Occipital lobe (tissue), 2 donors: ENCODE results near the genes ZDHHC13 and HTATIP2.

- RAMPAGE, long total RNA: no peak
Measured at GRCh38 chr11:17356420-17357113, 5.0 kb downstream of the NCR3LG1 start.

DNA sequence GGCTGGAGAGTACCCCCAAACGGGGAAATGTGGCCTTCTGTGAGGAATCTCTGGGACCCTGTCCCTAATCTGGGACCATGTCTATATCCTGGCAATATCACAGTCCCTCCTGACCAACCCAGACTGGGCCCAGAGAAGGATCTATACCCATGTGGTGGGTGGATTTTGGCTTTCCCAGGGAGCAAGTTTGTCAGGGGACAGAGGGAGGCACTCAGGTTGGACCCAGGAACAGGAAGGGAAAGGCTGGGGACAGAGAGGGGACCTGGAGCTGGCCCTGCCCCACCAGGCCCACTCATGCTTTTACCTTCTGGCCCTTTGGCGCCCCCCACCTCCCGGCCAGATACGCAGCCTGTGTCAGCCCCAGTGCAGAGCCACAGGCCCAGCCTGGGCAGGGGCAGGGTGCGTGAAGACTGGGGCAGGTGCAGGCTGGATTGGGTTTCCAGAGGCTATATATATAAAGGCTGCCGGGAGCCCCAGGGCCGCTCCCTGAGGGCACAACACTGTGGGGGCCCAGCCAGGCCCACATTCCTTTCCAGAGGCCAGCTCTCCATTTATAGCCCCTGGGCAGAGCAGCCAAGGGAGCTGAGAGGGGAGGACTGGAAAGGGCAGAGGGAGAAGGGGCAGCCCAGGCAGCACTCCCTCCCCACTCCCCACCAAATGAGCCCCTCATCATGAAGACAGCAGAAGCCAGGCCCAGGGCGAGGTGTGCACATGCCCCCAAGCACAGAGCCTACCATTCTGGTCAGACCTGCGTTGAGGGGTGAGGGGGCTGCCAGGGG, 5.1 kb upstream of the MYOD1 start:
- RAMPAGE, long total RNA: no peak

GRCh38 chr11:17839367-17839898, 104.9 kb downstream of the KCNC1 start:
- RAMPAGE, long total RNA: no peak

DNA sequence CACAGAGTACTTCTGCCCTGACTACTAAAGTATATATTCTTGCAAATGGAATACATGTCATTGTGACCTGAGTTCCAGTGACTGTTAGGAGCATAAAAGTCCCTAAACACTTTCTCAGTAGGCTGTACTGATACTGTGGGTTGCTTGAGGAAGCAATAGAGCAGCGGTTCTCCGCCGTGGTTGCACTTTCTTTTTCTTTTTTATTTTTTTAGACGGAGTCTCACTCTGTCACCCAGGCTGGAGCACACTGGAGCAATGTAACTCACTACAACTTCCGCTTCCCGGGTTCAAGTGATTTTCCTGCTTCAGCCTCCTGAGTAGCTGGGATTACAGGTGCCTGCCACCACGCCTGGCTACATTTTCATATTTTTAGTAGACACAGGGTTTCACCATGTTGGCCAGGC, 2.1 kb downstream of the SAA2 start:
- RAMPAGE, long total RNA: no peak

DNA sequence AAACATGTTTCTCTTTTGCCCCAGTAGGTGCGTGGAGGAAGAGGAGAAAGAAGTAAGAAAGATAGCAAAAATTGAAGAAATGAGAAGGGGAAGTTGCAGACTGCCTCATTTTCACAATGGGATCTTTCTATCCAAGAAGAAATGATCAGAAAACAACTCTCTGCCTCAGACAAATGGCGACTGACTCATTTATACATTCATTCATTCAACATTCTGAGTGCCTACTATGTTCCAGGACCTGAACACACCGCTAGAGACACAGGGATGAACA, 379 bp downstream of the HPS5 start:
- RAMPAGE, long total RNA: no peak

GRCh38 chr11:18365702-18366246, 28.6 kb upstream of the LDHA start:
- RAMPAGE, long total RNA: no peak

GRCh38 chr11:18614654-18615026, 15.1 kb downstream of the MISFA start:
- RAMPAGE, long total RNA: no peak

GRCh38 chr11:18705536-18706732, 7.4 kb downstream of the TMEM86A start:
- RAMPAGE, long total RNA: no peak

GRCh38 chr11:19117047-19118157, at the start of gene ZDHHC13:
Gene ZDHHC13 (plus strand): TSS chr11:19117168.
- RAMPAGE, long total RNA: start-site peak on the plus strand at chr11:19117111-19117206, 728 and 546 reads in 2 replicates

DNA sequence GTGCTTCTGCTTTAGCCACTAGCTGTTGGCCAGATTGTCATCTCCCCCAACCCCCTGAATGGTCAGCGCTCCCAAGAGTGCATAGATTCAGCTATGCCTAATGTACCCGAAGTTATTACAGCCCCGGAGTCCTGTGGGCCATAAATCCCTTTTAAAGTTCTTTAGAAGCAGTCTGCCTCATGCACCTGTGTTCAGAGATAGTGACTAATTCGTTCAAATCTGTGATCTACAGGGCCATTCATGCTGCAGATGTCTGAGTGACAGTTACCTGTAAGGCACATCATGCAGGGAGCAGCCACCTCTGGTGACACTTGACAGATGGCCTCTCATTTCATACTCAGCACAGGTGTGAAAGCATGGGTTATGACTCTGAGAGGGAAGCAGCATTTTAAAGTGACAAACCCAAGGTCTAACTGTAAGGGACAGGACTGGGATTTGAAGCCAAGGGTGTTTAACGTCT, 2.4 kb upstream of the E2F8 start:
- RAMPAGE, long total RNA: no peak

DNA sequence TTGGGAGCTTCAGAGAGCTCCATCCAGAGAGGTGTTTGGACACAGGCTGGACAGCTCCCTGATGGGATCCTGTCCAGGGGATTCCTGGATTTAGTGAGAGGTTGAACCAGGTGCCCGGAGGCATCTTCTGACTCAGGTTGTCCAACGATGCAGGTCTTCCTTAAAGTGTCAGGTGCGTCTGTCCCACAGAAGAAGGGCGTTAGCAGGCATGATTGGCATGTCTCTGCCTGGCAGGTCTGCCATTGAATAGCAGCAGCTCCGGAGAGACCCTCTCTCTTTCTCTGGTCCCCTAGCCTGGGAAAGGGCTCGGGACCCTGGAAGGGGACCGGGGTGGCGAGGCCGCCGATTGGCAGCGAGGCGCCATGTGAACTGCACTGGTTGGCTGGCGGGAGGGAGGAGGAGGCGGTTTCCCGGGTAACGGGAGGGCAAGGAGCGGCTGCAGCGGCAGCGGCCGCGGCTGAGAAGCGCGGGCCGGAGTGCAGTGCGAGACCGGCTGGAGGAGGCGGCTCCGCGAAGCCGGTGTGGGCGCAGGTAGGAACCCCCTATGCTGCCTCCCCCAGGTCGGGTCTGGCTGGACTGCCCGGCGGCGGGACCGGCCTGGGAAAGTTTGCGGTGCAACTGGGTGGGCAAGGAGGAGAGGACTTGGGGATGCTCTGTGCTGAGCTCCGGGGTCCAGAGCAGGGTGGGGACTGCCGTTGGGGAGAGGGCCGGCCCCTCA, 104.2 kb upstream of the E2F8 start:
- RAMPAGE, long total RNA: no peak

DNA sequence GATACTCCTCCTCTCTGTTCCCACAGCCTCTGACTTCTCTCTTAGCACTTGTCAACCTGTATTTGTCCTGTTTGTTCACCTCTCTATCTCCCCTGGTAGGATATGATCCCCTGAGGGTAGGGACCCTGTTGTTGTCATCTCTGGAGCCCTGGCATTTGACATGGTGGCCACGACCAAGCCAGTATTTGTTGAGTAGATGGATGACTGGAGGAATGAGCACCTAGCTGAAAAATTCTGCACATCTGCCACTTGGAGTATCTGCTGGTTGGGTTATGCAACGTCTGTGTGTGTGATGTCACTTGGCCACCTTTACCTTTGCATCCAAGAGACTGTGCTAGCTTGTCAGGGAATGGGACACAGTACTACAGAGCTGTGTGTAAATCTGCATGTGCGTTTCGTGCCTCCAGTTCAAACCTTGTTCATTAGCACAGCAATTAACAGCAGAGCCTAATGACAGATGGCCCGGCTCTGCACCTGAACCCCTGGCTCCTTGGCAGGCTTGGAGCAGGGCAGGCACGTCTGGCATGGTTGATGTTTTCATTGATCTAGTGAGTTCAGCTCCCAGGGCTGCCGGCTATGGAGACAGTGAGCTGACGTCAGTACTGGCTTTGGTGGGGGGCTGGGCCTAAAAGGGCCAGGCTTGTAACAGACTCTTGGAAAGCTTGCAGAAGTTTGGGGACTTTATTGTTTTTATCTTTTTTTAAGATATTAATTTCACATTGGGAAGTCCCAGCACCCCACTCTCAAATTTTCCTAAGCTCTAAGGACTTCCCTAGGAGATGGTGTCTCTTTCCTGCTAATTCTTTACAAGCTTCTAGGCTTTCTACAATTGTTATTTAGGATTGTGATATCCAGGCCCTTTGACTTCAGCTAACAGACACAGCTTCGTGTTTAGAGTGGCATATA, 188.4 kb upstream of the NAV2 start:
- RAMPAGE, long total RNA: no peak

GRCh38 chr11:19555293-19555552, 157.4 kb upstream of the NAV2 start:
- RAMPAGE, long total RNA: no peak

- RAMPAGE, long total RNA: no peak
Measured at GRCh38 chr11:19730285-19730959, 17.8 kb downstream of the NAV2 start.

DNA sequence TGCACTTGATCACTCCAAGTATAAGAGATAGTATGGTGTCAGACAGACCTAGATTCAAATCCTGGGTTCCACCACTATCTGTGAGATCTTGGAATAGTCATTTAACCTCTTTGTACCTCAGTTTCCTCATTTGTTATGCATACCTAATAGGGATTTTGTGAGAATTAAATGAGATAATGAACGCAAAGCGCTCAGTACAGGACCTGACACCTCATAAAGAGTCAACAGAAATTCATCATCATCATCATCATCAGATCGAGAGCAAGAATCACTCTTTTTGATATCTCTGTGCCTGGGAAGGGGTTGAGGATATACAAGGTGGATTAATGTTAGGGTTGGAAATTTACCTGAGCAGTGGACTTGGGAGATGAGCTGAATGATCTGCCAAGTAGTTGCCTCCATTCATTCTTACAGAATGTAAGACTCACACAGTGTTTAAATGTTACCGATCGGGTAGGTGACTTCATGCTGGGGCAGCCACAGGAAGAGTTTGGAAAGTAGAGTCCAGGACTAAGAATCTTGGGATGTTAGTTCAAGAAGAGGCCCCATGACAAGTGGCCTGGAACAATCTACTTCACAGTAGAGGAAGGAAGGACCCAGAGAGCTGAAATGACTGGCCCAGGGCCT, 72.1 kb downstream of the NAV2 start:
- RAMPAGE, long total RNA: no peak

- RAMPAGE, long total RNA: no peak
Measured at GRCh38 chr11:19832916-19833115, 120.2 kb downstream of the NAV2 start.

- RAMPAGE, long total RNA: no peak
Measured at GRCh38 chr11:20000491-20001246, 159.6 kb downstream of the DBX1 start.

DNA sequence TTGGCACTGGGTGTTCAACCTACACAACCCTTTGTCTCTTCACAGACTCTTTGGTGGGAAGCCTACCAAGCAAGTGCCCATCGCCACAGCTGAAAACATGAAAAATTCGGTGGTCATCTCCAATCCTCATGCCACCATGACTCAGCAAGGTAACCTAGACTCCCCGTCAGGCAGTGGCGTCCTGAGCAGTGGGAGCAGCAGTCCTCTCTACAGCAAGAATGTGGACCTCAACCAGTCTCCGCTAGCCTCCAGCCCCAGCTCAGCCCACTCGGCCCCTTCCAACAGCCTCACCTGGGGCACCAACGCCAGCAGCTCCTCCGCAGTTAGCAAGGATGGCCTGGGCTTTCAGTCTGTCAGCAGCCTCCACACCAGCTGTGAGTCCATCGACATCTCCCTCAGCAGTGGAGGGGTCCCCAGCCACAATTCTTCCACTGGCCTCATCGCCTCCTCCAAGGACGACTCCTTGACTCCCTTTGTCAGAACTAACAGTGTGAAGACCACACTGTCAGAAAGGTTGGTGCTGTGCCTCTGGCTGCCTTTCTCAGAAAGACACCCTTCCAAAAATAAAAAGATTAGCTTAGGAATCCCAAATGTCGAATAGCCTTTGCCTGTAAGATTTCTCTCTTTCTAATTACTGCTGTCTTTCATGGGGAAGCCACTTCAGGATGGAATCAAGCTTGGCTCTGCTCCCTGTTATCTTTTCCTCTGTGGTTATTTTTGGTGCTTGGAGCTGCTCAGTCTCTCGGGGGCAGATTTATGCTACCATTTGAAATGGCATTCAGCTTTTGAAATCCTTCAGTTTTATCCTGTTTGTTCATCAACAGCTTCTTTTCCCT, 111.4 kb downstream of the DBX1 start:
- RAMPAGE, long total RNA: no peak

GRCh38 chr11:20363423-20364730, at the start of gene HTATIP2:
Gene HTATIP2 (plus strand): TSS chr11:20363714.
- RAMPAGE, long total RNA: start-site peak on the plus strand at chr11:20363700-20363735, 17 and 13 reads in 2 replicates

DNA sequence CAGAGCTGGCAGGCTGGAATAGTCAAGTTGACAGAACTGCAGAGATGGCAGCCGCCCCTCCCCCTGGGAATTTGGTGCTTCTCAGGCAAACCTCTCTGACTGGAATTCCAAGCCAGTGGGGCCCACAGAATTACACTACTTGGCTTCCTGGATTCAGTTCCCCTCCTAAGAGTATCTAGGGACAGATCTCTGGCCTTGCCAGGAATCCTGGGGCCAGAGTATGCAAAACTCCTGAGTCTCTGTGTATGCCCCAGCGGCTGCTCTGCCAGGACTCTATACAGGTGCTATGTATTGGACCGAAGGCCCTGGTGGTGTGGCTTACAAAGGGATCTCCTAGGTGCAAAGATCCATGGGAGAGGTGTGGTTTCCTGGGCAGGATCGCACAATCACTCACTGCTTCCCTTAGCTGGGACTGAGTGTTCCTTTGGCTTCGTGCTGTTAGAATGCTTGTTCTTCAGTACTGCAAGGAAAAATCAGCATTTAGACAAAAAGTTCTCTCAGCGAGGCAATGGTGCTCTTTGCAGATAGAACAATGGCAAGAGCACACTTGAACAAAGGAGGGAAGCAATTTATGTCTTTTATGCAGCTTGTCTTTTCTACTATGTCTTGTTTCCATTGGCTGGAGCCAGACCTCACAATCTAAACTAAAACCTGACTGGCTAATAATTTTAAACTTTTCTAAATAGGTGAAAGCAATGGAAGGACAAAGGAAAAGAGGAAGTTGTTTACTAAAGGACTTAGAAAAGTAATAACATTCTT, 86.9 kb downstream of the PRMT3 start:
- RAMPAGE, long total RNA: no peak